Heart right ventricle (tissue), 2 donors: ENCODE measurements around a stretch of chr1.

DNA sequence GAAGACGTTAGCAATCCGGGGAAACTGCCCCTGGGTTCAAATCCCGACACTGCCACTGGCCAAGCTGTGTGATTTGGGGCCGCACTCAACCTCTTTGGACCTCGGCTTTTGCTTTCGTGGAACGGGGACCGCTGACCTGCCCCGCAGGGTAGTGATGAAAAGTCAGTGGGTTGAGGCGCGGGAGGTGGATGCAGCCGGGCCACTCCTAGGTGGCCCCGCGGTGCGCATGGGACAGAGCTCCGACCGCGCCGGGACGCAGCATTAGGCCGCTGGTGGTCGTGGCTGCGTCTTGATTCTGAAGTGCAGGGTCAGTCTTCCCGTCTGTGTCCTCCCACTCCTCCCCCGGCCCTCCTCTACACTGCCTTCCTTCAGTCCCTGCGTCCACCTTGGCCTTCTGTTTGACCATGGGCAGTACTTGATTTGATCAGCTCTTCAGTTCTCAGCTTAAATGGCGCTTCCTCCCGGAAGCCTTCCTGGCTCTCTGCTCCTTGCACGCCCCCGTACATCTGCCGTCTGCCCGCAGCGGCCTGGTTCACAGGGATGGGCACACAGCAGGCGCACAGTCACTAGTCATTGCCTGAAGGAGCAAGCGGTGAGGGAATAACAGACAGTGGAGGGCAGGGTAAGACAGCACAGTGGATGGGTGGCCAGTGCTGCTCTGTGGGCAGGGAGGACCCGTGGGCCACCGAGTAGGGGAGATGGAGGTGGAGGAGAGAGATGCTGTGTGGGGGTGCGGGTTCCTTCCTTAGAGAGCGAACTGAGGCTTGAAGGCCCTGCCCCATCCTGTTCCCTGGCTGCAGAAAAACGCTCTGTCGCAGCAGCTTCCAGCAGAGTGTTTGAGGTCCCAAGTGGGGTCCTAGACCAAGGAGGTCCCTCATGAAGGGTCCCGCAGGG lies 632 bp downstream of the THEMIS2 start:
- PRO-cap, 2 experiments: no peak in any of the 2 experiments

- PRO-cap, 2 experiments: peak in 2 of 2 experiments; most common plus-strand start chr1:28245073 (in 2); most common minus-strand start chr1:28244925 (in 1)
These were observed 8.9 kb downstream of the ATP5IF1 start for GRCh38 chr1:28244716-28245372.

GRCh38 chr1:28247698-28248163 lies 11.6 kb upstream of the SESN2 start:
- PRO-cap, 2 experiments: no peak in any of the 2 experiments

DNA sequence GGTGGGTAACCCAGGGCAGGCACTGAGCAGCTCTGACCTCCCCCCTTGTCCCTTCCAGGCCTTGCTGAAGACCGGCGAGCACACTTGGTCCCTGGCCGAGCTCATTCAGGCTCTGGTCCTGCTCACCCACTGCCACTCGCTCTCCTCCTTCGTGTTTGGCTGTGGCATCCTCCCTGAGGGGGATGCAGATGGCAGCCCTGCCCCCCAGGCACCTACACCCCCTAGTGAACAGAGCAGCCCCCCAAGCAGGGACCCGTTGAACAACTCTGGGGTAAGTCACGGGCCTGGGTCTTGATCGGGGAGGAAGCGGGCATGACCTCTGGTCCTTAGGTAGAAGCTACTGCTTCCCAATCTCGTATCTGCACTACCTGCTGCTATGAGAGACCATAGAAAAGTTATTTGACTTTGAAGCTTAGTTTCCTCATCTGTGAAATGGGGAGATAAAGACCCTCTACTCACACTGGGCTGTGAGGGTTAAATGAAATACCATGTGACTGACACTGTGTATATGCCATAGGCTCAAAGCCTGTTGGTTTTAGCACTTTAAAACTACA lies 13.3 kb downstream of the SESN2 start:
- PRO-cap, 2 experiments: peak in 1 of 2 experiments; most common minus-strand start position 84 of the sequence (in 1)

DNA sequence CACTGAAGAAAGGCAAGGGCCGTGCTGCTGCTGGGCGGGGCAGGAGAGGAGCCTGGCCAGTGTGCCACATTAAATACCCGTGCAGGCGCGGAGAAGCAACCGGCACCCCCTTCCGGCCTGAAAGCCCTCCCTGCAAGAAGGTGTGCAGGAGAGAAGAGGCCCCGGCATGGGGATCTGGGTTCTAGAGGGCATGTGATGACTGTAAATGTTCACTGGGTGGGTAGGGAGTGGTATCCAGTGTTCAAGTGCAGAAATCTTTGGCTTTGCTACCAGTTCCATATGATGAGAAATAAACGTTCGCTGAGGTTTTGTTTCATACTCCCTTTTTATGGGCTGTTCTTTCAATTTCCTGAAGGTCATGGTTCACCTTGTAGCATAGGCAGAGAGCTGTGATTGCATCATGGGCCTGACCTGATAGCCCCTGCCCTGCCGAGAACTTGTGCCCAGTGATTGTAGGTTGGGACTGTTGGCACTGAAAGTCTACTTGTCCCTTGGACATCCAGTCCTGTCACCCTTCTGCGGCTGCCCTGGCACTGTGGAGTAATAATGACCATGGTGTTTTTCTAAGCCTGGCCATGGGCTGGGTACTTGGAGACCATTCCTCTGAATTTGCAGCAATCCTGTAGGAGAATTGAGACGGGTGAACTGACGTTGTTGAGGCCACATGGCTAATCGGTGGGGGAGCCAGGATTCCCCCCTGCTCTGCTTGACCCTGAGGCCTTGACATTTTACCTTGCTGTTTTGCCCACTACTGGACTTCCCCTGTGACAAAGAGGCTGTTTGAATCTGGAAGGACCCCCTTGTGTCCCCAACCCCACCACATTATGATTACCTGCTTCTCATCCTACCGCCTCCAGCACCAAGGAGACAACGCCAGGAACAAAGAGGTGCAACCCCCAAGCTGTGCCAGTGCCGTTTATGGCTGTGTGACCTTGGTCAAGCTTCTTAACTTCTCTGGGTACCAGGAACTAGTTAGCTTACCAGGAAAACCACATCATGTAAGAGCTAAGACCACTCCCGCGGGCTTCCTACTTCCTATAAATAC lies 23.2 kb downstream of the SESN2 start:
- PRO-cap, 2 experiments: no peak in any of the 2 experiments

GRCh38 chr1:28457529-28457815 lies 48.4 kb upstream of the RCC1 start:
- PRO-cap, 2 experiments: peak in 1 of 2 experiments; most common minus-strand start chr1:28457762 (in 1)

- PRO-cap, 2 experiments: no peak in any of the 2 experiments
These were observed 4.0 kb downstream of the RCC1 start for GRCh38 chr1:28509986-28510142.

- PRO-cap, 2 experiments: no peak in any of the 2 experiments
These were observed 14.4 kb downstream of the RCC1 start for GRCh38 chr1:28520206-28520693.

GRCh38 chr1:28640947-28641294 lies 1.9 kb downstream of the TAF12 start:
- PRO-cap, 2 experiments: no peak in any of the 2 experiments

DNA sequence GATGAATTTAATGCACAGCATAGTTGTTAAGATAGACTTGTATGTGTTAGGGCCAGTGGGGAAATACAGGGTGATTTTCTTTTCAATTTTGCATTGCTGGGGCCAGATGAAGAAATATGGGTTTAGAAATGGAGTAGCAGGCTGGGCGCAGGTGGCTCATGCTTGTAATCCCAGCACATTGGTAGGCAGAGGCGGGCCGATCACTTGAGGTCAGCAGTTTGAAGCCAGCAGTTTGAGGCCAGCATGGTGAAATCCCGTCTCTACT lies 9.5 kb downstream of the YTHDF2 start:
- PRO-cap, 2 experiments: no peak in any of the 2 experiments

DNA sequence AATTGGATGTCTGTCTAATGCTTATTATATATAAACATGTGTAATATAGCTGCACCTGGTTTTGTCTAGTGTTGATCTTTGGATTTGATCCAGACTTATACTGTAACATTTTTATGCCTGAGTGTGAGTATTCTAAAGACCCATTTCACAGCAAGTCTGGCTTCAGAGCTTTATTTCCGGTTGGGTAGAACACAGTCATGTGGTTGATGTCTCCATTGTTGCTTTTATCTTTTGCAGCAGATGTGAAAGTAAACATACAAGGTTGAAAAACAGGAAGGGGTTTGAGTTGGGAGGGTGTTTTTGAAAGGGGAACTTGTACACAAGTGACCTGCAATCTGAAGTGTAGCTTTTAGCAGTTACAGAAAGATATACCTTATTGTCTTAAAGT lies 12.5 kb downstream of the EPB41 start:
- PRO-cap, 2 experiments: no peak in any of the 2 experiments

GRCh38 chr1:28927214-28928127 lies 13.1 kb downstream of the EPB41 start:
- PRO-cap, 2 experiments: no peak in any of the 2 experiments

GRCh38 chr1:28983659-28984484 lies 69.5 kb downstream of the EPB41 start:
- PRO-cap, 2 experiments: peak in 1 of 2 experiments; most common minus-strand start chr1:28984154 (in 1)

DNA sequence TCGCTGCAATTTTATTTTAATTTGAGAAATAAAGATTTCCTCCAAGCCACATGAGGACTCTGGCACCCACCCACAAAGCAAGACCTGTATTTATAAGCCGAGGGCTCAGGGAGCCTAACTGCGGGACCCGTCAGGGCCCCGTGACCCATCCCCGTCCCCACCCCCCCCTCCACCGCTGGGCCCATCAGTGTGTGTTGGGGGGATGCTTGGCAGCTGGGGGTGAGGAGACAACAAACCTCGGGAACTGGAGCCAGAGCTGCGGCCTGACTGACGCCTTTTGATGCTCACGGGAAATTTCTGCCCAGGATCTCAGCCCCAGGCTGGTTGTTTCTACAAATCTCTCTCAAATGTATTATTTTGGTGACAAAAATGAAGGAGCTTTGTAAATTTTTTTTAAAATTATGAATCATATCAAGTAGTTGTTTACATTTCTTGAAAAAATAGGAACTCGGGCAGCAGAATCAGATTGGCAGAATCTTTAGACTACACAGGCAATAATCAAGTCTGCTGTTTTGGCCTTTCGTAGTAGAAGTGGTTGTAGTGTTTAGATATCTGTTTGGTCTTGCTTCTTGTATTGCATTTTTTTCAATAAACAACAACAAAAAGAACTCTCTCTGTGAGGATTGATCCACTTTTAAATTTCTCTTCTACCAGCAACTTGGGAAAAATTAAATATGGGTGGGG lies 4.1 kb downstream of the TMEM200B start:
- PRO-cap, 2 experiments: no peak in any of the 2 experiments

- PRO-cap, 2 experiments: no peak in any of the 2 experiments
These were observed 3.4 kb downstream of the TMEM200B start for GRCh38 chr1:29120118-29120938.

- PRO-cap, 2 experiments: peak in 2 of 2 experiments; most common plus-strand start chr1:29122893 (in 2); most common minus-strand start chr1:29122738 (in 1)
These were observed 901 bp downstream of the TMEM200B start for GRCh38 chr1:29122596-29123407.

DNA sequence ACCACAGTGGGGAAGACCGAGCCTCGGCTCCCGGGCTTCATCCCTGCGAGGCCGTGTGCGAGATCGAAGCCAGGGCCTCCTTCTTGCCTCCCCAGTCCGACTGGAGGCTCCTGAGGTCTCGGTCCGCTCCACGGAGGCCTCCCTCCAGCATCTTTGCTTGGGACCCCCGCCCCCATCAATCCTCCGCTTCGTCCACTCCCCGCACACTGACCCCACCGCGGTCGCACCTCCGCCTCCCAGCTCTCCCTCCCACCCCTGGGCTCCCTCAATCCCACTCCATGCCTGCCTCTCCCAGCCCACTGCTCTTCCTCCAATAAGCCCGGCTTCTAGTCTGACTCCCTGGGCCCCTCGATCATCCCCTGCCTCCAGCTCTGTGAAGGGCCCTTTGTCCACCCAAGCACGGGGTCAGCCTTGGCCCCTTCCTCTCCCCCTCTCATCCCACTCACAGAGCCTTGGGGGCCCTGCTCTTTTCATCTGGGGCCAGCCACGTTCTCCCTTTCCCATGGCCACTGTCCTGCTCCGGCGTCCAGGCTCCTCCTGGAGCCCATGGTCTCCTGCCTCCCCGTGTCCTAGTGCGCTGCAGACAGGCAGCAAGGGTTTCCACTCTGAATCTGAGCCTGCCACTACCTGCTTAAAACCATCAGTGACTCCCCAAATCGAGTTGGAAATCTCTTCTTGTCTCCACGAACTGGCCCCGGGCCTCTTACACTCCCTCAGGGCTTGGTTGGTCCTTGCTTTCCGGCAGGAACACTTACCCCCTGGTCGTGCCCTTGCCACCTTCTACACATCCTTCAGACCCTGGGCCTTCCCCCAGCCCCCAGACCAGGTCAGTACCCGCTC lies 1.6 kb upstream of the TMEM200B start:
- PRO-cap, 2 experiments: no peak in any of the 2 experiments

DNA sequence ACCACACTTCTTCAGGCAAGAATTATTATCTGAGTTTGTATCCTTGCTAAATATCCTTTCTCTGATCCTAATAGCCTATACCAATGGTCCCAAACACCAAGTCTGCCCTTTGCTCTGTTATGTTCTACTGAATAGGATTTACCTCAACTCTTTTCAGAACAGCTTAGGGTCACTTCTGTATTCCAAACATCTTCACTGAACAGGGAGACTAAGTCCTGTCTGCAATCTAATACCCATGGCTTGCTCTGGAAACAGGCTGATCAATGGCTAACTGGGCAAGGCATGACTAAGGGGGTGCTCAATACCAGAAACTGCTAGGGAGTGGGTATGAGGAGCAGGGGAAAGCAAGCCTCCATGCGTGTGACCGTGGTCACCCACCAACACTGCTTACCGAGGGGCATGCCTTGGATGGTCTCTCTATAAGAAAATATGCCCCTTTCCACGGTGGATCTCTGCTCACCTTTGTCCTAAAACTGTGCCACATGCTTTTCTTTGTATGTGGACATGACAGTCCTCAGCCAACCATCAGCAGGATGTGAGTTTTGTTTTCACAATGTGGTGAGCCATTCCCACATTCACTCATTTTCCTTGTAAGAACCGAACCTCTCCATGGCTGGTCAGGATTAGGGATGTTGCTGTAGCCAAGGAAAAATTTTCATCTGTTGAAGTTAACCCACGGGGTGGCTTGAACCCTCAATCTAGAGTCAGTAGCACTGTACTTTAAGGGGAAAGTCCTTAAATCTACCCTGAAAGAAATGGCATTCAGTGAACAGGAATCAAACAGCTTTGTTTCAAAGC lies 16.1 kb downstream of the SRSF4 start:
- PRO-cap, 2 experiments: no peak in any of the 2 experiments

DNA sequence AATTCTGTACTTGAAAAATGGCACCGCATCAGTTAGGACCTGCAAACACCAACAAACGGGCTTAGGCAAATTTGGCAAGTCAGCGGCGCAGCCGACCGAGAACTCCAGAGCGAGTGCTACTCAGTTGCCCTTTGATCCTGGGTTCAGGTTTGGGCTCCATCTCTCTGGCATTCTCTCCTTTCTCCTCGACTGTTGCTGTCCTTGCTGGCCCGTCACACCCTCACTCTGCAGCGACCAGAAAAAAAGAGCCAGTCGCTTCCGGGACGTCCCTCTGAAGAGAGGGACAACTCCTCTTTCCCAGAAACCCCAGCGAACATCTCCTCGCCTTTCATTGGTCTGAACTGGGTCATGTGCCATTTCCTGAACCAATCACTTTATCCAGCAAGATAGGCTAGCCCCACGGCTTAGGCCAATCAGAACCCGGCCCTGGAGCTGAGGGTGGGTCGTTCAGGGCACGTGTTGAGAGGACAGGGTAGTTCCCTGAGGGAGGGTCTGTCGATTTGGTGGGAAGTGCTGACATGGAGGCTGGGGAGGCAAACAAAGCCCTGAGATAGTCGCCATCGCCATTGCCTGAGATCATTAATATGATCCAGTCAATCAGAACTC lies 113.6 kb downstream of the PTPRU start:
- PRO-cap, 2 experiments: no peak in any of the 2 experiments

DNA sequence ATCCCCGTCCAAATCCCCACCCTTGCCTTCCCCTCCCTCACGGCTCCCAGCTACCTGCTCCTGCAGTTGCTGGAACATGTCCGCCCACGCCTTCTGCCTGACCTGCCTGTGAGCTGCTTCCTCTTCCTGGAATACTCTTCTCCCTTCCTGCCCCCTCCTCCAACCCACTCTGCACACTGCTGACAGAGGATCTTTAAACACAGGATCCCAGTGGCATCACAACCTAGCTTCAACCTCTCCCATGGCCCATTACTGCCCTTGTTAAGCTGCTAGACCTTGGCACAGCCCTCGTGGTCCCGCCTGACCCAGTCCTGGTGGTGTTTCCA lies 118.3 kb downstream of the PTPRU start:
- PRO-cap, 2 experiments: no peak in any of the 2 experiments